SP-49 (cell line): ENCODE measurements around a stretch of chr2.

DNA sequence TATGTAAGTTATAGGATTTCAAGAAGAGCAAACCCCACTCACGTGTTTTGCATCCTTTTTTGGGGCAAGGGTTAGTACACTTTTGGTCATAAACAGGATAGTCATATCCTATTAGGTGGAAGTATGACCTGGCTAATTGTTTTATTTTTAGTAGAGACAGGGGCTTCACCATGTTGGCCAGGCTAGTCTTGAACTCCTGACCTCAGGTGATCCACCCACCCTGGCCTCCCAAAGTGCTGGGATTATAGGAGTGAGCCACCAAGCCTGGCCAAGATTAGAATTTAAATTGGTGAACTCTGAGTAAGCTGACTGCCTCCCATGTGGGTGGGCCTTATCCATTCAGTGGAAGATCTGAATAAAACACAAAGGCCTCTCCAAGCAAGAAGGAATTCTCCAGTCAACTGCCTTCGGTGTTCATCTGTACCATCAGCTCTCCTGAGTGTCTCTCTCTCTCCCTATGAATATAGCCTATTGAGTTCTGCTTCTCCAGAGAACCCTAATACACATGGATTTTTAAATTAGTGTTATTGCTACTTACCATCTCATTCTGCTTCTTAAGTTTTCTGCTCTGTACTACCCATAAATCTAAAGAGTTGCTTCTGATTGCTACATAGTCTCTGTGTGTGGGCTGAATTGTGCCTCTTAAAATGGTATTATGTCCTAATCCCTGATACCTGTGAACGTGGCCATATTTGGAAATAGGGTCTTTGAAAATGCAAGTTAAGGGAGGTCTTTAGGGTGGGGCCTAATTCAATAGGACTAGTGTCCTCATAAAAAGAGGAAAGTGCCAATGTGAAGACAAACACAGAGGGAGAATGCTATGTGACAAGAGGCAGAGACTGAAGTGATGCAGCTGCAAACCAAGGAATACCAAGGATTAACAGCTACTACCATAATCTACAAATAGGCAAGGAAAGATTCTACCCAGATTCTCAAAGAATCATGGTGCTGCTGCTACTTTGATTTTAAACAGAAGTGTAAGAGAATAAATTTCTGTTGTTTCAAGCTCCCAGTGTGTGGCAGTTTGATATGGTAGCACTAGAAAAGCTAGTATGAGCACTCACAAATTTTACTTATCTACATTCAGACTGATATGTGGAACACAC lies 36.2 kb downstream of the FBXO11 start:
- PRO-cap: no peak

- PRO-cap: no peak
Measured at GRCh38 chr2:48214053-48214571, 100.4 kb upstream of the FOXN2 start.

GRCh38 chr2:48345231-48345430 lies 30.6 kb downstream of the FOXN2 start:
- PRO-cap: no peak

- PRO-cap: no peak
Measured at GRCh38 chr2:48433495-48434080, 7.0 kb upstream of the PPP1R21 start.

- PRO-cap: no peak
Measured at GRCh38 chr2:48478881-48479682, 38.5 kb downstream of the PPP1R21 start.

DNA sequence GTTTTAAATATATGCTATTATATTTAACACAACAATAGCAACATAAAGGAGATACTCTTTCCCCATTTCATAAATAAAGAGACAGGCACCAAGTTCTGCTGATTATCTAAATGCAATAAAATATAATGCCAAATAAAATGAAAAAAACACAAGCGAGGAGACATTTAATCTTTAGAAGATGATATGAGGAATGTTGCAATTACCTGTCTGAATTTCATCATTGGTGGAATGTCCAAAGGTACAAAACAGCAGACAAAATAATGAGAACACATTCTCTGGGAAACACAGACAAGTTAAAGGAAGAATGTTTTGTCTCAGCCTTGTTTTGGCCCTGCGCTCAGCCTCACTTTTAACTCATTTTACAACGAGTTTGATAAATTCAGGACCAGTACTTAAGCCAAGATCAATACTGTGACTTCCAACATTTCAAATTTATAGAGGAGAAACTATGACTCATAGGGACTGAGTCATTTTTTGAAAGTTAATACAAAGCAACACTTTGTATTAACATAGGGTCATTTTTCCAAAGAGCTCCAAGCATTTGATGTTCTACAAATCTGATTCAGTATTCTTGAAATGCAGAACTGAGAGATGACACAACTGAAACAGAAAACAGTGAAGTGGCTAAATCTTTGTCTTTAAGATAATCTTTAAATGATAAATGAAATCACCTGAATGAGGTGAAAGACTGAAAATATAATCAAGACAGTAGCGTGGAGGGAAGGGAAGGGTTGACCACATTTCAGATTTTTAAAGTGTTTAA lies 833.2 kb upstream of the CHAC2 start:
- PRO-cap: no peak

DNA sequence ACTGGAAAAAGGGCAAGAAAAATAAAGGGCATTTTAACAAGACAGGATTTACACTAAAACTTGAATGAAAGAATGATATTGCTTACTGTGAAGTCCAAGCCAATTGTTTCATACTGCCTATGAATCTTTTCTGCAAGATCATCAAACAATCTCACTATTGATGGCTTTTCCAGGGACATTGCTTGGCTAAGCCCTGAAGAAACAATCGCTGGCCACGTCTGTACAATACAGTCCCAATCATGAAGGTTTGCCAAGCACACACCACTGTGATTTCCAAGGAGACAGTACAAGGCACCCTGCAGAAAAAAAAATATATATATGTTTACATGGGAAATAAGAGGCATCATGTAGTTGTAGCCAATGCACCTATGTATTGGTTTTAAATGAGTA lies 41.5 kb upstream of the GPR75 start:
- PRO-cap: no peak

DNA sequence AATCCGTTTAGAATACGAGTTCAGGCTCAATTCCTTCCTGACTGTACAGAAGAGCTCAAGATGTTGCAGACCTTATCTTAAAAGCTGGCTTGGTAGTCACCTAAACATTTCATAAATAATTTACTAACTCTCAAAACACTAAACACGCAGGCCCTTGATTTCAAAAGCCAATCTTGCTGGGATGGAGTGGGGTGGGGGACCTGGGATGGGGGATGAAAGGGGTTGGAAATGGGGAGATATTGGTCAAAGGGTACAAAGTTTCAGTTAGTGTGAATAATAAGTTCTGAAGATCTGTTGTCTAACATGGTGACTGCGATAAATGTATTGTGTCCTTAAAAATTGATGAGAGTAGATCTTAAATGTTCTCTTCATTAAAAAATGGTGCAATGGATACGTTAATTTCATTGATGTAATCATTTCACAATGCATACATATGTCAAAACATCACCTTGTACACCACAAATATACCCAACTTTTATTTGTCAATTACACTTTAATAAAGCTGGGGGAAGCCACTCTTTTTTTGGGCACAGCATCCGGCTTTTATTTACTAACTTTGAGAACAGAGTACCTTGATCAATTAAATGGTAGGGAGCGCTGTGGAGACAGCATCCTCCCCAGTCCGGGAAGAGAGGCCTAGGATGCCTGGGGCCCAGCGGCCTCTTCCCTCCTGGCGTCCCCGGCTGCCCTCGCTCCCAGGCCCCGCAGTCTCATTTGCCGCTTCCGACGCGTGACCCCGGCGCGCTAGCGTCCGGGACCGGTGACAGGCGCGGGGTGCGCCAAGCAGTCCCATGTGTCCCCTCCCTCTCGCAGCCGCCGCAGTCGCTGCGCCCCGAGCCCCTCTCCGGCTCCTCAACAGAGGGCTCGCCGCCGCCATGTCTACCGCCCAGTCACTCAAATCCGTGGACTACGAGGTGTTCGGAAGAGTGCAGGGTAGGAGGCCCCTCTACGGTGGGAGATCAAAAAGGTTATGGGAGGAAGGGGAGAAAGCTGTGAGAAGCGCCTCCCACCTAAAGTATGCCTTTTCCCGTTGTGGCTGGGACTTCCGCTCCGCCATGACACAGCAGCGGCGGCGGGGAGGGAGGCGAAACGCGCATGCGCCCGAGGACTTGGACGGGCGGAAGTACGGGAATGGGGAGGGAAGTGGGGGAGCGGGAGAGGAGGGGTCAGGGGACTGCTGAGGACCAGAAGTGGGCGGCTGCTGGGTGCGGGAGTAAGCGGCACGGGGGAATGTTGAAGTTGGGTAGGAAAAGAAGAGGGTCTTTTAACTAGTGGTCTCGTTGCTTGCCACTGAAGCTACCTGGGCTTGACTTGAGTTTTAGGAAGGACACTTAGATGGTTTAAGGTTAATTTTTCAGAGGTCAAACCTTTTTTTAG lies 140.7 kb downstream of the TSPYL6 start:
- PRO-cap: unidirectional peak, plus-strand start at position 620 of the sequence; bidirectional peak, plus-strand start at position 792 of the sequence, minus-strand start at position 716 of the sequence; bidirectional peak, plus-strand start at position 1,187 of the sequence, minus-strand start at position 1,034 of the sequence

- PRO-cap: no peak
Measured at GRCh38 chr2:54370434-54370956, 39.8 kb downstream of the C2orf73 start.

- PRO-cap: no peak
Measured at GRCh38 chr2:54438251-54438650, 17.9 kb upstream of the SPTBN1 start.

DNA sequence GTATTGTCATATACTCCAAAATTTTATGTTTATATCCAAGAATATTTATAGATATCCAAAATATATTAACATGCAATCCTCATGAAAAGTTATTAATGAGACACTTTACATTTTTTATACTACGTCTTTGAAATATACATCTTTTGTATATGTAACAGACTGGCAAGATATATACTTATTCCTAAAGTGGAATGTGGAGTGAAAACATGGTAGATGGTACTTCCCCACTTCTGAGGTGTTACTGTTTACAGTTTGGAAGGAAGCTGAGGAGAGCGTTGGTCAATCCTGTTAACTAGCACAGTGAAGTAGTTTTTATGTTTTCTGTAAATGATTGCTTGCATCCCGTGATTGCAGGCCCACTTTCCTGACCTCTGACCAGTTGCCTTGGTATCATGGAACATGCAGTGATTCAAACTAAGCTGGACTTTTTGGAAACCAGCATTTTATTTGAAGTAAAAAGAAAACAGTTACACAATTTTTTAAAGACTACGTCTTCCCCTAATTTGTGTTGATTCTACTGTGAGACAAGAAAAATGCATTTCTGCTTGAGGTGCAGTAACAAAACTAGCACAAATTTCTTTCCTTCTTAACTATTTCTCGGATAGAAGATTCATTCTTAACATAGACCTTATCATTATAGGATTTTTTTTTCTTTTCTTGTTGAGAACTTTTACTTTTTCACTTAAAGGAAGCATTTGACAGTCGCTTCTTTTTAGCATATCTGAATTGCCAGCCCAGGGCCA lies 76.4 kb downstream of the SPTBN1 start:
- PRO-cap: no peak

DNA sequence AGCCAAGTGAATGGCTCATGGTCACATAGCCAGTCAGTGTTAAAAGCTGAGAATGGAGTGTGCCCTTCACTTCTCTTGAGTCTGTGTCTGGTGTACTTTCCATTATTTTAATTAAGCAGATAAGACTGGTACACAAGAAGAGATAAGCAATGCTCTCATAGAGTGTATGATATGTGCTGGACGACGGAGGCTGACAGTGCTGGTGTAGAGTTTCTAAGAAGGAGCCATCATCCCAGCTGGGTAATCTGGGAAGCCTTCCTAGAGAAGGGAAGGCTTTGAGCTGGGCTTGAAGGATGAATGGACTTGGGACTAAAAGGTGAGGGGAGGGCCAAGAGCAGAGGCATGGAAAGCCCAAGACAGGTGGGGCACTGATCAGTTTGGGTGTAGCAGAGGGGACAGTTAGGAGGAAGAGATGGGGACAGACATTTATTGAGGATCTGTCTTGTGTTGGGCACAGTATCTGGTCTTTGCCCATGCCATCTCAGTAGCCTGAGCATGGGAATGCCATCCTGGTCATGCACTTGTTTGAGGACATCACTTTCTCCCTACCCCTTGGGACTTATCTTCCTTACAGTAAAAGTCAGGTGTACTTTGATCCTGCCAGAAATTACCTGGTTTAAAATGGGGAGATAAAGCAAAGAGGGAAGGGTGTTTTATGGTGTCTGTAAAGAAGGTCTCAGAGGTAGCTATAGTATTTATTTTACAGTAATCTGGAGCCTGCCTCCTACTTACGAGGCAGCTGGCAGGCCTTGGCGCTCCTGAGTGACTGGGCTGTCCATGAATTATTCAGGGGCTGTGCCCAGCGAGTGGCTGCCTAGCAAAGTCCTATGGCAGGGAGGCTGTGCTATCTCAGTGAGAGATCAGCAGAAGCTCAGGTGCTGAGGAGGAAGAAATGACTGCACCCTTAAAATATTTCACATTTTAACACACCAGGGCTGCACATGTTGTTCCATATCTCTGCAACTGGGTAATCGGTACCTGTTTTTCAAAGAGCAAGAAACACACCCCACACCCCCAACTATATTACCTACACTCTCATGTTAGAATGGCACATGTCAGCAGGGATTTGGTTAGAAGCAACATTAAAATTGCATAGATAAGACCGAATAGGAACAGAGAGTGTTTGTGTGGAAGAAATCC lies 93.7 kb downstream of the SPTBN1 start:
- PRO-cap: no peak

DNA sequence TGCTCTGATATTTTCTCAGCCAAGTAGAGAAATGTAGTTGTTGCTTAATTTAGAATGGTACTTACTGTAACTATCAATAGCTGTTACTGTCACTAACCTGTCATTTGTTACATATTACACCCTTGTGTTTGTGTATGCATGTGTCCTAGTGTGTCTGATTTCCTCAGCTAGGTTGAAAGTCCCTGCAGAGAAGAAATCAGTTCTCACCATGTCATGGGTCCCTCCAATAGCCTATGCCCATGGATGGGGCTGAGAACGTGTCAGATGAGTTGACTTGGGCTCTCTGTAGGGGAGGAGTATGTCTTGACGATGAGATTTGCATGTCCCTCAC lies 94.5 kb downstream of the SPTBN1 start:
- PRO-cap: no peak

DNA sequence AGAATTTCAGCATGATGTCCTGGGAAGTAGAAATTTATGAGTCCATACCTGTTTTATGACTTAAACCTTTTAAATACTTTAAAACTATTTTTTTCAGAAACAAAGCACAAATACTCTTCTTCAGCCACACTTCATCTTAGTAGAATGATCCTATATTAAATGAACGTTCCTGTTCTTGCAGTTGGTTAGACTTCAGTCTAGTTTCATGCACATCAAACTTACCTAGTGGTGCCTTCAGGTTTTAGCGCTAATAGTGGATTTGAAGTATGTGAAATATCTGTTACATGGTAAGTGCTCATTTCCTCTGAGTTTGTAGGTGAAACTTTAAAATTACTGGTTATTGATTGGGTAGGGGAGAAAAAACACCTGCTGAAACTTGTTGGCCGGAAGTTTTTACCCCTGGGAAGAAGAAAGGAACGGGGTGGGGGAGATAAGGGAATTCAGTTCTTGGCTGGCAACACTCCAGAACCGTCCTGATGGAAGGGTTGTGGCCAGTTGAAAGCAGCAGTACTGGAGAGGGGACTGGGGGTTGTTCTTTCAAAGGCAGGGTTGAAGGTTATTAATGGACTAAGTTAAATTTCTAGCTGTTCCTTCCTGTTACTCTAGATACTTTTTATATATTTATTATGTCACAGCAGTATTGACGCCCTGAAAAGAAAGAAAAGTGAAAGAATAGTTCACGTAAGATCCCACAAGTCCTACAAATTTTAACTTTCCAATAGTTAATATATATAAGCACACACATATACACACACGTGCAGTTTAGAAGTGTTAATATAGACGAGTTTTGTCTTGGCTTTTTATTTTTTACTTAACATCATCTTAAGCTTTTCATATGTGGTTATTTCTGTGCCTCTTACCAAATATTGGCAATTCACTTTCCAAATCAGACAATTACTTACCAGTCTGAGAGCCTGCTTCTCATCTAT lies 112.9 kb downstream of the SPTBN1 start:
- PRO-cap: no peak

DNA sequence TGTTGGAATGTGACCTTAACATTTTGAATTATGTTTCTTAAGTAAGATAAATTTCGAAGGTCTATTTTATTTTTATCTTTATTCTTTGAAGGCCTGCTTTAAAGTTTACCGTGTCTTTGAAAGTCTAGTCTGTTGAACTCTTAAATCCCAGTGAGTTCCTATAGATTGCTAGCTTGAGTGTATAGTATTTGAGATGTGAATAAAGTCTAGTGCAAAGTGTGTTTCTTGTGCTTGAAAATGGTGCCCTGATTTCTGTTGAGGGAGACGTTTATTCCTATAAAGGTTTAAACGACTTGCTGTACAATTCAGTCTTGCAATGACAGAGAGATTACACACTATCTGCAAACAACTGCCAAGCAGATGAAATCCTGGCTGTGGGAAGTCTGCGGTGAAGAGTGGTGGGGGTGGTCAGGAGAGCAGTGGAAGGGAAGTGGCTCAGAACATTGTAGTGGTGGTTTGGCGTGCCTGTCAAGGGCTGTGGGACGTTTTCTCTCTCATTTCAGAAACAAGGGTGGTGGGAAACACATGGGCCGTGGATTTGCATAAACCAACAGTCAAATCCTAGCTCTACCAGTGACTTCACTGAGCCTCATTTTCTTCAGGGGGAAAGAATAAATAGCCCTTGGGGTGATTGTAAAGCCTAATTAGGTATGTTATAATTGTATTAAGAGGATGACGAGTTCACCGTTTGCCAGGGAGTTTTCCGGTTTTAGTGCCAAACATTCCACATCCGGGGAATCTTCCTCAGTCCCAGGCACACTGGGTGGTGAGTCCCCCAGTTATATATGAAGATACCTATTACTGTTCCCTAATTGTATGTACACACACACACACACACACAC lies 114.8 kb downstream of the SPTBN1 start:
- PRO-cap: no peak

DNA sequence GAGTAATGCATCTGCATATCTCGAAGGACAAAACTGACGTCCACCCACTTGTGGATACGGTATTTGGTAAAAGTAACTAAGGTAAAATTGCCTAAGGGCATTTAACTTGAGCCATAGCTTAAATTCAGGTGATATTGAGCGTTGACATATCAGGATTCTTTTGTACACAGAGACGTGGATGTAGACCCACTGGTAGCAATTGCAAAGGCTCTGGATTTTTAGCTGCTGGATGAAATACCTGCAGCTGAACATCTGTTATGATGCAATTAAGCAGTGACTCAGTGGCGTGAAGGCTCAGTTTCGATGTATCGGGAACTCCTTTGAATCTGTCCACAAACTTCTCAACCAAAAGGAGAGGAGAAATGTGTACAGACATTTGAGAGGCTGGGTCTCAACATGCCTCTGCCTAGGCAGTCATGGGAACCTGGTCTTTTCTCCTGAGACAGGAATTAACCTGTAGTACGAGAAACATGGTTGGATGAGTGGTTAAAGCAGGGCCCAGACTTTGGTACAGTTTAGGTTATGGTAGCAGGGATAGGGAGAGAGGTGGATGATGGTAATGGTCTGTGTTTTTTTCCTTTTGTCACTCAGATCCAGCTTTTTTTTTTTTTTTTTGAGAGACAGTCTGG lies 119.4 kb downstream of the SPTBN1 start:
- PRO-cap: no peak

- PRO-cap: no peak
Measured at GRCh38 chr2:54599759-54600482, 123.5 kb upstream of the EML6 start.

DNA sequence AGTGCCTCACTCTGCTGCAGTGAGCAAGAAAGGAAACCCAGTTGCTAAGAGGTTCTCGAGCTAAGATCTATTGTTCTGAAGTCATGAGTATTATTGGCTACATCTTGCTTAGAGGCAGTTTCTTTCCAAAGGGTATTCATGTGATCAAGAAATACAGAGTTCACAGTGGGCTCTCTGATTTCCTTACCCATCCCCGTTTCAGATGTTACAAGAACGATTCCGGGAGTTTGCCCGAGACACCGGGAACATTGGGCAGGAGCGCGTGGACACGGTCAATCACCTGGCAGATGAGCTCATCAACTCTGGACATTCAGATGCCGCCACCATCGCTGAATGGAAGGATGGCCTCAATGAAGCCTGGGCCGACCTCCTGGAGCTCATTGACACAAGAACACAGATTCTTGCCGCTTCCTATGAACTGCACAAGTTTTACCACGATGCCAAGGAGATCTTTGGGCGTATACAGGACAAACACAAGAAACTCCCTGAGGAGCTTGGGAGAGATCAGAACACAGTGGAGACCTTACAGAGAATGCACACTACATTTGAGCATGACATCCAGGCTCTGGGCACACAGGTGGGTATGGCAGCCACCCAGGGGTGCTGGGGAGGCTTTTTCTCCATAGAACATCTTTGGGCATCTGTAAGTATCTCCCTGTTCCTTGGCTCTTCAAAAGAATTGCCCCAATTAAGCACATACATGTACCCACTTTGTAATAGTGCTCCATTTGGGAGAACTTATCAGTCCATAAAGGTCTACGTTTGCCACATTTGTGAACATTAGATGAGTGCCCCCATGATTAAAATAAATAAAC lies 73.8 kb upstream of the EML6 start:
- PRO-cap: no peak

- PRO-cap: no peak
Measured at GRCh38 chr2:54655549-54656109, 67.8 kb upstream of the EML6 start.

- PRO-cap: no peak
Measured at GRCh38 chr2:54658883-54659348, 64.5 kb upstream of the EML6 start.